Measurements from ENCODE around the gene PITX1.

DNA sequence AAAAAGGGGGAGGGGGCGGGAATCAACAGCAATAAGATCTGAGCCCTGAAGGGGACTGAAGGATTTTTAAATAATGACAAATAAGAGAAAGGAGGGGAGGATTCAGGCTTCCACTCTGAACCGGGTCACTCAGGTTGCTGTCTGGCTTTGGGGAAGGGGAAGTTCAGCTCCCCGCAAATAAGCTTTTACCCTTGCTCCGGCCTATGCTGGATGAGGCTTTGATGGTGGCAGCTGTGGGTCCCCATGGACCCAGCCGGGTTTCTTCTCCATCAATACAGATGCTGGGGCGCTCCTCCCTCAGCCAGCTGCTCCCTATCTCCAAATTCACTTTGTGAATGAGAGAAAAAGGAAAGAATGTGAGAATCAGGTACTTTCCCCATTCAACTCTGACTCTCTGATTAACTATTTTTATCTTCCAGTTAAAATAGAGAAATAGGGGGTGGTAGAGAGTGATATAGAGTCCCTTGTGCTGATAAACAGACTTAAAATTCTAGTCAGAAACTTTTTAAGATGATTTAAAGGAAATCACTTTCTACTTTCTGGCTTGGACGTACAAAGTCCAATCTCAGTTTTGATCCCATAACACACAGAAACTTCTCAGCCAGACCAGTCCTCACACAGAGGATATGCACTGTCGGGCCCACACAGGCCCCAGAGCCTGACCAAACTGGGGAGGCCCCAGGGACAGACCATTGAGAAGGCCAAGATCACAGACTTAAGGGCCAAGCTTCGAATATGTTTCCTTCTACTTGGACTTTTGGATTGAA, 39.6 kb downstream of the C5orf15 start:
- RRBS = 79% methylated on average over 4 of the region's 9 CpGs

DNA sequence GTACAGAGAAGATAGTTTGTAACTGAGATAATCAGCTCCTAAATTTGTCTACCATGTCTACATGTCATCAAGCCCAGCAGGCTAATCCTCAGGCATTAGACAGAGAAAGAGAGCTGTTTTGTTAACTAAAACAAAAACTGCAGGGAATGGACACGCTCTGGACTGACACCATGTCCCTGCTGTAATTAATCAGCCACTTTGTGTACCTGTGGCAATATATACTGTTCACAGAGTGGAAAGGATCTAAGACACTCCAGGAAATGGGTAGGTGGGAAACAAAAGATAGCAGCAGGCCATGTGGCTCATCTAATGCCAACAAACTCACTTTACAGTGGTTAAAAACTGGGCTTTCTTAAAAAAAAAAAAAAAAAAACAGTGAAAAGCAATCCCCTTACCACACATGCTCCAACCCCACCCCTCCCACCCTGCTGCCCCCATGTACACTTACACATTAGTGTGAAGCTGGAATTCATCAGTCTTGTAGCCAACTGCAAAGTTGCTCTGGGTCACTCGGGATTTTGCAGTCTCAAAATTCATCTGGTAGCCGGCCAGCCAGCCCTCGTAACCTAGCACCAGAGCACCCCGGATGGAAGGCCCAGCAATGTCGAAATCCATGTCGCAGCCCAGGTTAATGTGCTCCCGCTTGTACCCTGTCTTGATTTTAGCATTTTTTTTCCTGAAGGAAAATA, 12.0 kb upstream of the C5orf15 start:
- RRBS = no CpG with 5 or more reads among the region's 8 CpGs

- RRBS = no CpG with 5 or more reads among the region's 6 CpGs
Measured at GRCh38 chr5:134003426-134003798, 1.4 kb downstream of the VDAC1 start.

DNA sequence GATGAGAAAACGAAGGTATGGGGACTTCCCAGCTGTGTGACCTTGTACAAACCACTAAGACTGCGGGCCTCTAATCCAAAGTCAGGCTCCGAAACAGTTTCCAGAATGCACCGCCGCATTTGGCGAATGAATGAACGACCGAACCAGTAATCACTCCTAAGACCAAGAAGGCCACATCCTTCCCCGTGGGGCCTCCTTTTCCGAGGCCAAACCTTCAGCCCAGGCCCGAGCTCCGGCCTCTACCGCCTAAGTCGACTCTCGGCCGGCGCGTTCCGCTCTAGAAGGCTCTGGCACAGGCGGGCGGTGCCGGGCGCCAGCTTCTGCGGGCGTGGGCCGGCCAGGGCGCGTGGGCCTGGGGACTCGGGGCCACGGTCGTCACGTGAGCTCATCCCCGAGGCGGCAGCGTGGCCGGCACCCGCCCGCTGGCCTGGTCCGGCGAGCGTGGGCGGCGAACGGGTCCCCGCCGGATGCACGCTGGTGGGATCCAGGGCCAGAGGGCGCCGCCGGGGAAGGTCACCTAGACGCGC, 913 bp downstream of the VDAC1 start:
- RRBS = 2% methylated on average over 21 of the region's 52 CpGs

DNA sequence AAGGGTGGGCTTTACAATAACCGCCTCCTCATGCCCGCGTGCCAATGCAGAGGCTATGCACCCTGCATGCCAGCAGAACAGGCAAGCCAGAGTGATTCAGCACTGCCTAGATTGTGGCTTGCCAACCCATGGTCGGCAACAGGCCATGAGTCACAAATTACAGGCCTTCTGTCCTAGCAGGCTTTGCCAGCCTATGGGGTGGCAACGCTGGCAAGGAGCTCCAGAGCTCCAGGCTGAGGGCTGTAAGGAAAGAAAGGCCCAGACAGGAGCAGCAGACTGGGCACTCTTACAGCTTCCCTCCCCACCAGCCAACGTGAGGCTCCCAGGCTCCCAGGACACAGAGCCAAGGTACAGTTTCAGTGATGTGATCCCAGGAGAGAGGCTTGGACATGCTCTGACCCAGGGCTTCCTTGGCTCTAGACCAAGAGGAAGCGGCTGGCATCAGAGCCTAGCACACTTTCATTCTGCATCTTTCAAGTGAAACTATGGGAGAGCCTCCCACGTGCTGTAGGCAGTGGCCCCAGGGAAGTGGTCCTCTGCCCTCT, 54.2 kb upstream of the VDAC1 start:
- RRBS = no CpG with 5 or more reads among the region's 8 CpGs

GRCh38 chr5:134138779-134139519, 24.5 kb downstream of the TCF7 start:
- RRBS = no CpG with 5 or more reads among the region's 3 CpGs

GRCh38 chr5:134158322-134158825, 18.4 kb downstream of the SKP1 start:
- RRBS = no CpG with 5 or more reads among the region's 2 CpGs

- RRBS = no CpG with 5 or more reads among the region's 5 CpGs
Measured at GRCh38 chr5:134201756-134202681, 23.9 kb downstream of the PPP2CA start.

GRCh38 chr5:134204603-134204986, 21.3 kb downstream of the PPP2CA start:
- RRBS = no CpG with 5 or more reads among the region's 4 CpGs

DNA sequence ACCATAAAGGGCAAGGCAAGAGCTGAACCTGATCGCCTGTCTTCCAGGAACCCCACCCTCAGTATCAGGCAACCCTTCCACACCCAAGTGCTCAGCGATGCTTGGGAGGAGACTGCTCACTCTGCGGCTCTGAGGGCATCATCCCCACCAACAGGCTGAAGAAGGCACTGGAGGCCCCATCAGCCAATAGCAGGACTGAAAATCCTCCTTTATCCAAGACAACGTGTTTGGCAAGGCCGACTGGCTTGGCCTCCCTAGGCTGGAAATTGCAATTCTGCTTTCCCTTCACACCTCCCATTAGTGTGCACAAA, 1.4 kb upstream of the PPP2CA start:
- RRBS = no CpG with 5 or more reads among the region's 5 CpGs

GRCh38 chr5:134246782-134247350, 21.0 kb upstream of the PPP2CA start:
- RRBS = no CpG with 5 or more reads among the region's 5 CpGs

- RRBS = no CpG with 5 or more reads among the region's 6 CpGs
Measured at GRCh38 chr5:134370176-134370877, 1.0 kb upstream of the UBE2B start.

GRCh38 chr5:134374186-134375082, 3.1 kb downstream of the UBE2B start:
- RRBS = no CpG with 5 or more reads among the region's 6 CpGs

GRCh38 chr5:134503235-134503784, 22.2 kb upstream of the JADE2 start:
- RRBS = no CpG with 5 or more reads among the region's 6 CpGs

- RRBS = 80% methylated on average over 3 of the region's 13 CpGs
Measured at GRCh38 chr5:134550208-134551308, 25.1 kb downstream of the JADE2 start.

GRCh38 chr5:134798055-134798315, 39.4 kb downstream of the DDX46 start:
- RRBS = no CpG with 5 or more reads among the region's 7 CpGs

- RRBS = no CpG with 5 or more reads among the region's 6 CpGs
Measured at GRCh38 chr5:134873415-134873896, 715 bp upstream of the TXNDC15 start.

- RRBS = no CpG with 5 or more reads among the region's 4 CpGs
Measured at GRCh38 chr5:134935568-134935956, 30.6 kb downstream of the PCBD2 start.

DNA sequence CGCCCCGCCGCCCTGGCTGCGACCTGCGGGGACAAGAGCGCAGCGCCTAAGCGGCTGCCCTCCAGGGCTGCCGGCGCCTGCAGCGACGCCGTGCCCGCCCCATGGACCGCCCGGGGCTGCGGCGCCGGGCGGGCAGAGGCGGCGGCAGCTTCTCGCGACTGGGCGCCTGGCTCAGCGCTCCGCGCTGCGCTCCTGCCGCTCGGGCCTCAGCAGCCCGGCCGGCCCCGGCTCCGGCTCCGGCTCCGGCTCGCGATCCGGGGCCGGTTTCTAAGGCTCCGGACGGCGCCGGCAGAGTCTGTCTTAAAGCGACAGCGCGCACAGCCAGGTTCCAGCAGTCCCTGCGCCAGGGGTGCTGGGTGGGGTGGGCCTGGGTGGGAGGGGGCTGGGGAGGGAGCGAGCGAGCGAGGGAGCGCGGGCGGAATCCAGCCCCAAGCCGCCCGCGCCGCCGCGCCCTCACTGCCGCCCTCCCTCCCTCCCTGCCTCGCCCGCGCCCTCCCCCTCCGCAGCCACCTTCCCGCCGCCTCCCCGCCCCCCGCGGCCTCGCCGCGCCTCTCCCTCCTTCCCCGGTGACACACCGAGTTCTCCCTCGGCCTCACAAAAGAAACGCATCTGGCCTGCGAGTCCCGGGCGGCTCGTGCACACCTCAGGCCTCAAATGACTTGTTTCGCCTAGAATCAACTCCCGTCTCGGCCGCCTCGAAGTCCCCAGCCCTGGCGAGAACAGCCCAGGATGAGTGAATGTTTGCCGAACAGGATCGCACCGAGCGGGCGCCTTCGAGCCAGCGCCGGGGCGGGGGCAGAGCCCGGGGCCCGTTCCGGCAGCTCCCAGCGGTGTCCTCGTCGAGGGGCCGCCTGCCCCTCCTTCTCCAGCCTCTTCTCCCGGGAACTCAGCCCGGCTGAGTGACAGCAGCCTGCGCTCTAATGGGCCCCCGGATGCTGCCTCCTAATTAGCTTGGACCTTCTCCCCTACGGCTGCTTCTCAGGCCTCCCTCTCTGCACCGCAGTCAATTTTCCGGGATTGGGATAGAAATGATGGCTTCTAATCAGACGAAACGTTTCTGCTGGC, at the start of gene PITX1:
PITX1 (minus strand) TSS at position 302 of the 1,065 bp plus-strand sequence.
- RRBS = 18% methylated on average over 42 of the region's 113 CpGs

- RRBS = no CpG with 5 or more reads among the region's 7 CpGs
Measured at GRCh38 chr5:135192075-135192721, 158.2 kb upstream of the PITX1 start.

Measured in HGPS cell (cell line).